ENCODE measurements around the genes ZG16 and TLCD3B.

- PRO-cap, 2 experiments, result no peak in any of the 2 experiments
Measured at GRCh38 chr16:29337250-29337825, 69.2 kb downstream of the NPIPB11 start.

DNA sequence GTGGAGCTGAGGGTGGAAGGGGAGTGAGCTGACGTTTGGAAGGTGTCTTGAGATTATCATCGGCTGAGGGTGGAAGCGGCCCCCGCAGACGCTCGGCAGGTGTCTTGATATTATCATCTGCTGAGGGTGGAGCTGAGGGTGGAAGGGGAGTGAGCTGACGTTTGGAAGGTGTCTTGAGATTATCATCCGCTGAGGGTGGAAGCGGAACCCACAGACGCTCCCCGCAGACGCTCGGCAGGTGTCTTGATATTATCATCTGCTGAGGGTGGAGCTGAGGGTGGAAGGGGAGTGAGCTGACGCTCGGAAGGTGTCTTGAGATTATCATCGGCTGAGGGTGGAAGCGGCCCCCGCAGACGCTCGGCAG is 24.5 kb downstream of the NPIPB11 start:
- PRO-cap, 2 experiments, result no peak in any of the 2 experiments

DNA sequence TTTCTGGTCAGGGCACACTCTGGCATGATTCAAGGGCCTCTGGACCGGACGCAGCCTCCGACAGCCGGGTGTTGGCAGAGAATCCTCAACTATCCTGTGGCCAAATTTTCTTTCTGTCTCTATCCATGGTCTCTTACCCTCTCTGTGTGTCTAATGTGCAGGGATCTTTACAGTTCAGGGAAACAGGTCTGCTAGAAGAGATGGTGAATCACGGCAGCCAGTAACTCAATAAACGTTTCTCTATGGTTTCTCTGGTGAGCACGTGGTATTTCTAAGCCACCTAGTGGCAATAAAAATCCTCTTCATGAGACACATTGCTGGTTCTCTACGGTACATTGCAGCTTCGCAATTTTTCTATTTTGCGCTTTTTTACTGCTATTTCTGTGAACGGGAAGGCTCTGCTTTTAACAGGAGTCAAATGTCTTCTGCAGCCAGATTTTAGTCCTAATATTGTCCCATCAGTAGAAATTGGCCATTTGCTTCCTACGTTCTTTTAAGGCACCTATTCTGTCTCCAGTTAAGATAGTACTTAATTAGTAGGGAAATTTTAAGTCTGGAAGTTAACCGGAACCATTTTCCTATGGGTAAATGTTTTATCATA is 31.4 kb downstream of the QPRT start:
- PRO-cap, 2 experiments, result no peak in any of the 2 experiments

- PRO-cap, 2 experiments, result no peak in any of the 2 experiments
Measured at GRCh38 chr16:29743594-29744358, 2.0 kb downstream of the C16orf54 start.

GRCh38 chr16:29745121-29745847 is 506 bp downstream of the C16orf54 start:
- PRO-cap, 2 experiments, result no peak in any of the 2 experiments

DNA sequence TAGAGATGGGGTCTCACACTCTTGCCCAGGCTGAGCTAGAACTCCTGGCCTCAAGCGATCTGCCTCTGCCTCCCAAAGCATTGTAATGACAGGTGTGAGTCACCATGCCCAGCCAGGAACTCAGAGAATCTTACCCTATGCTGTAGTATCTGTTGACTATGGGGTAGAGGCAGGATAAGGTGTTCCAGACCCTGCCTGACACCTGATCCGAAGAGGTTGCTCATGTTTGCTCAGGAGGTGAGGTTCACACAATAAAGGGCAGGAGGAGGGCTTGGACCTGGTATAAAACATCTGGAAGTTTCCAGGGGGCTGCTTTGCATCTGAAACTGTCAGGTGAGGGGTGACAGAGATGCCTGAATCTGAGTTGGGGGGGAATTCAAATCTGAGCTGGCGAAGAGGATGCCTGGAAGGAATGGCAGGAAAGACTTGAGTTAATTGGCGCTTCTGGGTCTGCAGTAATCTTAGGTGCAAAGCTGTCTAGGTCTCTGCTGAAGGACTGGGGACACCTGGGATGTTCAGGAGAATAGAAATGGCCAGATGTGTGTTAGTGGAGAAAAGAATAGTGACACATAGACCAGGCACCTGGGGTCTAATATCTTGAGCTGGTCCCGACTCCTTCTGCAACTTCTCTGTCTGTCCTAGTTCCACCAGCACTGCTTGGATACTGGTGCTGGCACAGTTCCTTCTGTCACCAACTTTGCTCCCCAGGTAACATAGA is at the start of gene ZG16:
Gene ZG16 (plus strand): TSS at position 283 of the 718 bp plus-strand sequence.
- PRO-cap, 2 experiments, result no peak in any of the 2 experiments

DNA sequence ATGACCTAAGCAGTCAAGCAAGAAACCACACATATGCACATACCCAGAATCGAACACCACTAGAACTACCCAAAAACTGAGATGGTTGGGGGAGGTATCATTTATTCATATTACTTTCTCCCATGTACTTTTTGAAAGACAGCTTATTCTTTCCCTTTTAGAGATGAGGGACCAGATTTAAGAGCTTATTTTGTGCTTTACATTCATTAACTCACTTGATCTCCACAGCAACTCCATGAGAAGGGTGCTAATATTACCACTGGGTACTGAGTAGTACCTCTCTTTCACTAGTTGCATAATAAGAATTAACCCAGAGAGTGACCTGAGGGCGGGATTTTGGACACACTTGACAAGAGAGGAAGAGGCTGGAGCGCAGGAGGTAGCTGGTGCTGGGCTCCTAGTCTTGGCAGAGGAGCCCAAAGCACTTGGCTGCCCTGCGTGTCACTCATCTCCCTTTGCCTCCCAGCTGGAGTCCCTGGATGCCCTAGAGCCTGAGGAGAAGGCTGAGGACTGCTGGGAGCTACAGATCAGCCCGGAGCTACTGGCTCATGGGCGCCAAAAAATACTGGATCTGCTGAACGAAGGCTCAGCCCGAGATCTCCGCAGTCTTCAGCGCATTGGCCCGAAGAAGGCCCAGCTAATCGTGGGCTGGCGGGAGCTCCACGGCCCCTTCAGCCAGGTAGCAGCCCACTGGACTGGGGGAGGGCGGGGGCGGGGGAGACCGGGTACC is 1.8 kb upstream of the MAZ start:
- PRO-cap, 2 experiments, result peak in 1 of 2 experiments; most common plus-strand start position 497 of the sequence (in 1); most common minus-strand start position 449 of the sequence (in 1)

GRCh38 chr16:29810367-29811399 is 1.3 kb upstream of the PRRT2 start:
- PRO-cap, 2 experiments, result peak in 1 of 2 experiments; most common plus-strand start chr16:29811322 (in 1); most common minus-strand start chr16:29811262 (in 1)

DNA sequence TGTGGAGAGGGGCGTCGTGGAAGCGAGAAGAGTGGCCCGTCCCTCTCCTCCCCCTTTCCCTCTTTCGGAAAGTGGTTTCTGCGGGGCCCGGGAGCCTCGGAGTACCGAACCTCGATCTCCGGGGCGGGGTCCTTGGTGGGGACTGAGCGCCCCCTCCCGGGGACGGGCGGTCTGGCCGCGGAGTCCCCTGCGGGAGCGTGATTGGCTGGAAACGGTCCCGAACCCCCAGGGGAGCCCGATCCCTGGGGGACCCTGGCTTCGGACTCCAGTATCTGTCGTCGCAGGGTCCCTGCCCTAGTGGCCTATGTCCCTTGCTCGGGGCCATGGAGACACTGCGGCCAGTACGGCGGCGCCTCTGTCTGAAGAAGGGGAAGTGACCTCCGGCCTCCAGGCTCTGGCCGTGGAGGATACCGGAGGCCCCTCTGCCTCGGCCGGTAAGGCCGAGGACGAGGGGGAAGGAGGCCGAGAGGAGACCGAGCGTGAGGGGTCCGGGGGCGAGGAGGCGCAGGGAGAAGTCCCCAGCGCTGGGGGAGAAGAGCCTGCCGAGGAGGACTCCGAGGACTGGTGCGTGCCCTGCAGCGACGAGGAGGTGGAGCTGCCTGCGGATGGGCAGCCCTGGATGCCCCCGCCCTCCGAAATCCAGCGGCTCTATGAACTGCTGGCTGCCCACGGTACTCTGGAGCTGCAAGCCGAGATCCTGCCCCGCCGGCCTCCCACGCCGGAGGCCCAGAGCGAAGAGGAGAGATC is 443 bp downstream of the PAGR1 start:
- PRO-cap, 2 experiments, result peak in 1 of 2 experiments; most common plus-strand start position 268 of the sequence (in 1); most common minus-strand start position 137 of the sequence (in 1)

GRCh38 chr16:29816969-29817362 is 1.0 kb downstream of the PAGR1 start:
- PRO-cap, 2 experiments, result no peak in any of the 2 experiments

- PRO-cap, 2 experiments, result no peak in any of the 2 experiments
Measured at GRCh38 chr16:29858157-29859358, 4.5 kb downstream of the CDIPT start.

- PRO-cap, 2 experiments, result no peak in any of the 2 experiments
Measured at GRCh38 chr16:29906846-29907547, 6.7 kb downstream of the ASPHD1 start.

GRCh38 chr16:30030352-30031460 is at the start of gene TLCD3B:
Gene TLCD3B (minus strand): TSS chr16:30031271.
- PRO-cap, 2 experiments, result peak in 1 of 2 experiments; most common plus-strand start chr16:30031188 (in 1); most common minus-strand start chr16:30031095 (in 1)

GRCh38 chr16:30065921-30066247 is 324 bp downstream of the ALDOA start:
- PRO-cap, 2 experiments, result peak in 1 of 2 experiments; most common plus-strand start chr16:30066120 (in 1)

DNA sequence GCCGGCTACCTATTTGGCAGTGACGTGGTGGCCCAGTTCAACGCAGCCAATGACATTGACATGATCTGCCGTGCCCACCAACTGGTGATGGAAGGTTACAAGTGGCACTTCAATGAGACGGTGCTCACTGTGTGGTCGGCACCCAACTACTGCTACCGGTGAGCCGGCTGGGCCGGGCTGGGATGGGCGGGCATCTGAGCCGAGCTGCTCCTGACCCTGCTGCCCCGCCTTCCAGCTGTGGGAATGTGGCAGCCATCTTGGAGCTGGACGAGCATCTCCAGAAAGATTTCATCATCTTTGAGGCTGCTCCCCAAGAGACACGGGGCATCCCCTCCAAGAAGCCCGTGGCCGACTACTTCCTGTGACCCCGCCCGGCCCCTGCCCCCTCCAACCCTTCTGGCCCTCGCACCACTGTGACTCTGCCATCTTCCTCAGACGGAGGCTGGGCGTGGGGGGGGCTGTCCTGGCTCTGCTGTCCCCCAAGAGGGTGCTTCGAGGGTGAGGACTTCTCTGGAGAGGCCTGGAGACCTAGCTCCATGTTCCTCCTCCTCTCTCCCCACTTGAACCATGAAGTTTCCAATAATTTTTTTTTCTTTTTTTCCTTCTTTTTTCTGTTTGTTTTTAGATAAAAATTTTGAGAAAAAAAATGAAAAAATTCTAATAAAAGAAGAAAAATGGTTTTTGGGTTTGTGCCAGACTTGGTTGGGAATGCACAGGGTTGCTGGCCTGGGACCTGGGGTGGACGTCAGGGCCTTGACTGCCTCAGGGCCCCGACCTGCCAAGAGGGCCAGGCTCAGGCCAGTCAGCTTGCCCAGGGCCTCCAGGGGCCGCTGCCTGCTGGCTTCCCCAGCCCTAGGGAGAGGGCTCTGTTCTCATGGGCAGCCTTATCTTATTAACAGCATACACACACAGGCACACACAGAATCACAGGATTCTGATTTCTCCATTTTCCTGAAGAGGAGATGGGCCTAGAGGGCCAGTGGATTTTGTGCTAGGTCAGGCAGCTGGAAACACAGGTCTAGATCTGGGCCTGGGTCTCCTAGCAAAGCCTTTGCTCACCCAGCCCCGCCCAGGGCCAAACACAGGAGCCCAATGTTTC is 6.7 kb downstream of the TBX6 start:
- PRO-cap, 2 experiments, result no peak in any of the 2 experiments

DNA sequence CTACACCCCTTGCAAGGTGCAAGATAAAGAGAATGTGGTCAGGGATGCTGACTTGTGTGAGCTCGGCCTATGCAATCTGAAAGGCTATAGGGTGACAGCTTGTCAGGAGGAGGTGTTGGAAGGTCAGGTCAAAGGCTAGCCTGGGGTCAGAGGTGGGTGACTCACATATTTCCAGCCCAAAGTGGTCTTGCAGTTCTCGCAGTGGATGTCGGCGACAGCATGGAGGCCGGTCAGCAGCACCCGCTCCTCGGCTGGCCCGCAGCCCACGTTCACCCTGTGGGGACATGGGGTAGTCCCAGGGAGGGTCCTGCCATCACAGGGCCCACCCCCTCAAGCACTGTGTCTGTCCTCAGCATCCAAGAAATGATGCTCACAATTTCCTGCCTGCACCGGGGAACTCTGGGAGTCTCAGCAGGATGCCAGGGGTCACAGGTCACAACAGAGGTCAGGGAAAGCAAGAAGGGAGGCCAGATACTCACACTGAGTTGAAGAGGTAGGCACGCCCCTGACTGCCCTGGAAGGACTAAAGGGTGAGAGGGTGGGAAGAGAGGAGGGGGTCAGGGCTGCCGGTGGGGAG is 1.3 kb downstream of the YPEL3 start:
- PRO-cap, 2 experiments, result no peak in any of the 2 experiments

DNA sequence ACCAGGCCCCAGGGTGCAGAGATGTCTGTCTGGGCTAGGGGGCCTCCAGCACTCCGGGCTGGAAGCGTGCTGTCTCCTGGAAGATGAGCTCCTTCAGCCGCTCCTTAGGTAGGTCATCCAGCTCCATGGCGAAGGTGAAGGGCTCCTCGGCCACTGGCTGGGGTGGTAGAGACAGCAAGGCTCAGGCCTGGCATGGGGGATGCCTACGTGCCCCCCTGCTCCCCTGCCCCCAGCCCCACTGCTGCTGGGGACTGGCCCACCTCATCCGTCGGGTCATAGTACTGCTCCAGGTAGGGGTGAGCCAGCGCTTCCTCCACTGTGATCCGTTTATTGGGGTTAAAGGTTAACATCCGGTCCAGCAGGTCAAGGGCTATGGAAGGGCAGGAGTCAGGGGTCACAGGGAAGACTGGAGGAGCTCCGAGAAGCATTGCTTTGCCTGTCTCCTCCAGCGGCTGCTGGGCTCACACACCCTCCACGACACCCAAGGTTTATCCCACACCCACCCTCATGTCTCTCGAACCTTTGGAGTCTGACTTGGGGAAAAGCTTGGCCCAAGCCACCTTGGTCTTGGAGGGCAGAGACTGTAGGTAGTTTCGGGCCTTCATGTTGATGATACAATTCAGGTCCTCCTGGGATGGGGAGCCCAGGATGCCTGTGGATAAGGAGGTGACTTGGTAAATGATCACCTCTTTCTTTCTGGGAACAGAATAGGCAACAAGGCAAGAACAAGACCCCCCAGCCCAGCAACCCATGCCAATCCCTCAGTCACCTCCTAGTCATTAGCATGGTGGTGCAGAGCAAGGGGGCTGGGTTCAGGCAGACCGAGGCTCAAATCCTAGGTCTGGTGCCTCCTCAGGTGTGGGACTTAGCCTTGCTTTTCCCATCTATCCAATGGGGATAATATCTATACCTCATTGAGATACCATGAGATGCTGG is 3.6 kb upstream of the GDPD3 start:
- PRO-cap, 2 experiments, result no peak in any of the 2 experiments

- PRO-cap, 2 experiments, result no peak in any of the 2 experiments
Measured at GRCh38 chr16:30139744-30140063, 16.7 kb upstream of the MAPK3 start.

- PRO-cap, 2 experiments, result peak in 1 of 2 experiments; most common plus-strand start chr16:30335538 (in 1); most common minus-strand start chr16:30334772 (in 1)
Measured at GRCh38 chr16:30334655-30335625, 20.2 kb downstream of the CD2BP2 start.

DNA sequence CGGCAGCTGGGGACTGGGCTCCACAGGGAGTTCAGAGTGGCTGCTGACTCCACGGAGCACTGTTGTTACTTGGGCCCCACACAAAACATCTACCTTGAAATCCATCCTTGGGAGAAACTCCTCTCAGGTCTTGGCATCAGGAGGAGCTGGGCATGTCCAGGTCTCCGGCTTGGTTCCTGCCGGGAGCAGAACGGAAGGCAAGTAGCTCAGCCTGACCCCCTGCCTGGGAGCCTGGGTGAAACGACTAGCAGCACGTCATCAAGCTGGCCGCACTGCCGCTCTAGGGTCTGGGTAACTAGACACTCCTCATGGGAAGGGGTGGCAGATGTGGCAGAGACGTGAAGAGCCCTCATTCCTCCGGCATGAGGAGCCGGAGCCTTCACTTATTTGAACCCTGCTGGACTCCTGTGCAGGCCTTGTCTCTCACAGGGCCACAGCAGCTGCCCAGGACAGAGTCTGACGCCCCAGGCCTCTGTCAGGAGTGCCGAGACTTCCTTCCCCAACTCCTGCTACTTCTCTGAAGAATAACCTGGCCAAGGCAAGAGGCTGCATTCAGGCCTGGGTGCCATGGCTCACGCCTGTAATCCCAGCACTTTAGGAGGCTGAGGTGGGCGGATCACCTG is 7.5 kb downstream of the CD2BP2 start:
- PRO-cap, 2 experiments, result no peak in any of the 2 experiments

Data from cerebral cortex (tissue), 2 donors.